Trachea (tissue), 1 donor: ENCODE data around the genes SLAIN2, LRRC66 and FIP1L1.

DNA sequence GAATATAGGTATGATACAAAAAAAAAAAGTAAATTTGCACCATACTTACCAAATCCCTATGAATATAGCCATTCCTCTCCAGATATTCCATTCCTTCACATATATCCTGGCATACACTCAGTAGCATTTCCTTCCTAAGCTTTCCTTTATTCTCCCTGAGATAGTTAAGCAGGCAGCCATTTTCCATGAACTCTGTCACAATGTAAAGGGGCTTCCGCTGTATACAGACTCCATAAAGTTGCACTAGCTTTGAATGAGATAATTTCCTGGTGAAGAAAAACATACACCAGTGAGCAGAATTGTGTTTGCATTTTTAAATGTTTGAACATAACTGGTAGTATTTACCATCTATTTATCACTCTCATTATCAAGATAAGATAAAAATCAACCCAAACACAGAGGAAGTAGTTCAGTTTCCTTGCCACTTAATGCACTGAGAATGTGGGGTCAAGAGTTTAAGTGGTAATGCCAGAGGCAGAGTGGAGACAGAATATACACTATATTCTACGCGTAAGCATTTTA, 54.1 kb downstream of the TXK start:
- PRO-cap, result no peak

GRCh38 chr4:48296425-48296763, 26.8 kb upstream of the TEC start:
- PRO-cap, result no peak

DNA sequence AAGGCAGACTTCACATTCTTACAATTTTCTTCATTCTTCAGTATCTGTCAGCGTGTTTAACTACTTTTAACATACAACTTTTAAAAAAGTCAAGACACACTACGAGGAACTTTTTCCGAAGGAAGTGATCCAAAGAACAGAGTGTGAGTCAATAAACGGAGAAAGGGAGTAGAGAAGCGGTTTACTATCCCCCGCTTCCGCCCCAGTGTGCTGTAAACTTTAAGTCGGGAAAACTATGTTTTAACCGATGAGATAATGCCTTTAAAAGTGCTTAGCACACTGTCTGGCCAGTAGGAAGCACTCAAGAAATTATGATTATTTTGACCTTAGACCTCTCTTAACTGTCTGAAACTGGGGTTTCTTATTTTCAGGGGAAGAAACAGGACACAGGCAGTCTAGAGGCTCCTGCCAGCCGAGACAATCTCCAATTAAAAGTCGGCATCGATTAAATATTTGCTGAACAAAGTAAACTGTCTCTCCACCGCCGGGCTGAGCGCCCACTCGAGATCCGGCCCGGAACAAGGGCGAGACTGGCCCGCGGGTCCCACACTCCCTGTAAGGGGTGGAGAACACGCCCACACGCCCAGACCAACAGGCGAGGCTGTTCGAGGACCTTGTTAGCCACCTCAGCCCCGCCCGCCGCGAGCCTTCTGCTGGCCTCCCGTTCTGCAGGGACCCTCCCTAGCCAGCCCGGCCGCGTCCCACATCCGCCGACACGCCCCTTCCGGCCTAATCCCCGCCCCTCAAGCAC, 563 bp upstream of the SLAIN2 start:
- PRO-cap, result unidirectional peak, minus-strand start at position 423 of the sequence; bidirectional peak, plus-strand start outside the sequence, minus-strand start at position 652 of the sequence

GRCh38 chr4:48341364-48342498, at the start of gene SLAIN2:
TSS of gene SLAIN2 (plus strand) at chr4:48341529.
- PRO-cap, result bidirectional peak, plus-strand start at chr4:48341471, minus-strand start at chr4:48341242; bidirectional peak, plus-strand start at chr4:48341968, minus-strand start at chr4:48341932

DNA sequence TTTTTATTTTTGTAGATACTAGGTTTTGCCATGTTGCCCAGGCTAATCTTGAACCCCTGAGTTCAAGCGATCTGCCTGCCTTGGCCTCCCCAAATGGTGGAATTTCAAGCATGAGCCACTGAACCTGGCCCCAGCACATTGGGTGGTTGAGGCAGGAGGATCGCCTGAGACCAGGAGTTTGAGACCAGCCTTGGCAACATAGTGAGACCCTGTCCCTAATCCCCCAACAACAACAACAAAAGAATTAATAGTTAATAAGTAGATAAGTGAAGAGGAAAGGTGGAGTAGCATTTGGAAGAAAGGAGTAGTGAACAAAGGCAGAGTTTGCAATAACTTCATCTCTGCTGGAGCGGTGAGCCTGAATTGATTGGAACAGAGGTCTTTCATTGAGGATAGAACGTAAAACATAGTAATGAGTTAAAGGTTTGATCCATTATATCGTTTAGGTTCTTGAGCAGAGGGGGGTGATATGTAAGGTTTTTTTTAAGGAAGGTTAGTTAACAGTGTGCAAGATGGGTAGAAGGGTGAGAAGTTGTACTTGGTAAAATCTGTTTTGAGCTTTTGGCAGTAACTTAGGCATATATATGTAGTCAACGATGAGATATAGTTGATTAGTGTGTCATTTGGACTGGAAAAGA, 4.8 kb downstream of the OCIAD1 start:
- PRO-cap, result no peak

GRCh38 chr4:51884667-51885547, 42.0 kb downstream of the DCUN1D4 start:
- PRO-cap, result no peak

- PRO-cap, result no peak
Observed at GRCh38 chr4:52017865-52018078, 2.4 kb downstream of the LRRC66 start.

DNA sequence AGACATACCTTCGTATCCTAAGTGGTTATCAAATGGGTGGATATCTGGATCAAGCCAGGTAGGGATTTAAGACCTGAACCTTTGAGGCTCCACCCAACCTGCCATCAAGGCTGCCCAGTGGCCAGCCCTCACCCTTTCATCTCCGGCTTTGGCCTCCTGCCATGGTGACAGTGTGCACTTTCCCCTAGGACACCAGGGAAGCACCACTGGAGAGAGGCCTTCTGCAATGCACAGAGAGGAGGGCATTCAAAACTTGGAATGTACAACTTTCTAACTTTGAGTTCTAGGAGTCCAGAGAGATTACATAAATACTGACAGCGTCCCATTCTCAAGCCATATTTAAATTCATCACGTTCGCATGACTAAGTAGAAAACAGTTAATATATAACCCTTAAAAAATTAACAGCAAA, at the start of gene LRRC66:
Gene LRRC66, minus strand, starts transcription at position 68 of the 410 bp plus-strand sequence.
- PRO-cap, result no peak

- PRO-cap, result no peak
Observed at GRCh38 chr4:52466188-52466508, 193.0 kb downstream of the USP46 start.

DNA sequence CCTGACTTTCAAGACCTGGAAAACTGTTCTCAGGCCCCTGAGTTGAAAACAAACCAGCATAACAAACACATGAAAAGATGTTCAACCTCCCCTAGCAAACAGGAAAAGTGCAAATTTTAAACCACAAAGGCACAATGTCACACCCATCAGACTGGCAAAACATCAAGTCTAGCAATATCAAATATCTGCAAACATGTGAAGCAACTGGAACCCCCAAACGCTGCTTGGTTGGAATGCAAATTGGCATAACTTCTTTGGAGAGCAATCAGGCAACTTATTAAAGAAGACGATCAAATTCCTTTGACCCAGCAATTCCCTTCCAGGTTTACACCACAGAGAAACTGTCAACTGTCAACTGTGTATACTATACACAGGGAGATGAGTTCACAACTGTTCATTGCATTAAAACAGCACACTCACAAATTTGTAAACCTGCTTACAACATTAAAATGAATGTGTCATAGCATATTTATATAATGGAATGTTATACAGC, 7.0 kb downstream of the USP46 start:
- PRO-cap, result no peak

GRCh38 chr4:52899650-52900195, 37.6 kb downstream of the RASL11B start:
- PRO-cap, result no peak

- PRO-cap, result no peak
Observed at GRCh38 chr4:52993646-52994169, 131.6 kb downstream of the RASL11B start.

DNA sequence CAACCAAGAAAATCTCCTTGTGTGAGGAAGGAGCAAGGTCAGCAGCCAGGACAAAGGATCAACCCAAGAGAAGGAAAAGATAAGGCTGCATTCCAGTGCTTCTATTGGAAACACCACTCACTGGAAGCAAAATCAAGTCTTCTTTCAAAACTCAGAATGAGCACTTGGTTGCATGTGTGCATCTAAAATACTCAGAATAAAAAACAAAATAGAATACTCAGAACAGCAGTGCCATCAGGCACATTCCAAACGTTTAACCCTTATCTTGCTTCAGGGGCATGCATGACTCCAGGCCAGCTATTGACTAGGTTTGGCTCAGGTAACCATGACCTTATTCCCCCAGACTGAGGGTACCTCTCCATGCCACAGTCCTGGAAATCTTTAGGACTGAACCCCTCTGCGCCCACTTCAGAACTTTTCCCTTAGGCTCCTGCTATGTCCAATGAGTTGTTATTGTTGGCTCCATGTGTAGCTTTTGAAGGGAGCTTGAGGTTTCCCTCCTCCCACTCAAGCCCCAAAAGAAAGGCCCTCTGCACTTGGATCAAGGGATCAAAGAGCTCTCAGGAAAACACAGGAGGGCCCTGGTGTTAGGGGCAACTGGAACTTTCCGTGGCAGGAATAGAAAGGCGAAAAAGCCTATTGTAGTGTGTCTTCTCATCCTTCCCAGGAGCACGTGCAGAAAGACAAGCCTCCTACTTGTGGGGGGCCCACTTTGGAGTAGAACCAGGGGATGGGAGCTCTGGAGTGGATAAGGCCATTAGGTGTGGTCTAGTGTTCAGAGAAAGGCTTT, 134.9 kb downstream of the RASL11B start:
- PRO-cap, result no peak

- PRO-cap, result no peak
Observed at GRCh38 chr4:53014329-53014946, 152.3 kb downstream of the RASL11B start.

- PRO-cap, result no peak
Observed at GRCh38 chr4:53015913-53016343, 153.8 kb downstream of the RASL11B start.

DNA sequence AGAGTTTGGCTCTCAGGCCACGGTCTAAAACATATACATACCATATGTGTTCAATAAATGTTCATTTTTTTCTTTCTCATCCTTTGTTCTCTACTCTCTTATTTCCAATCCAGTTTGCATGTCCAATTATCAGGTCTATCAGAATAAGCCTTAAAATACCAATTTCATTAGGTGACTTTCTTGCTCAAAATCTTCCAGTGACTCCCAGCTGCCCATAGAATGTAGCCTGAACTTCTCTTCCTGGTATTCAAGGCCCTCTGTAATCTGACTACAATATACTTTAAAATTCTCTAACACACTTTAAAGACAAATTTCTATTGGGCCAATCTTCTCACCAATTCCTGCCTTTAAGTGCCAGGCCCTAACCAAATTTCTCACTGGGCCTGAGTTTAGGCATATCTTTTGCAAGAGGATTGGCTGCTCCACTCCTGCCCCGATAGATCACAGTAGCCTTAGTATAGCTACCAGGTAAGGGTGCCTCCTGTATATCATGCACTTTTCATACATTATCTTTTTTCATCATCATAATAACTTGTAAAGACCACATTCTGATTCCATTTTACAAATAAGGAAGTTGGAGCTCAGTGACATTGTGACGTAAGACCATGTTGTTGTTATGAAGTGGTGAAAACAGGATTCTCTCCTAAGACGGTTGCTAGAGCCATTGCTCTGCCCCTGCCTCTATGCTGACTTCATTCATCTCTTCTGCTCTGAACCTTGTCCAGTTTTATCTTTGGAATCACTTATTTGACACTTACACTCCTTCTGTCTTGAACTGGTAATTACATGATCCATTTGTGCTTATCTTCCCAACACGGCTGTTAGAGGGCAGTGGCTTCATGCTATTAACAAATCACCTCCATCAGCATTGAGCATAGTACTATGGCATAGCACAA, 177.3 kb downstream of the RASL11B start:
- PRO-cap, result no peak

DNA sequence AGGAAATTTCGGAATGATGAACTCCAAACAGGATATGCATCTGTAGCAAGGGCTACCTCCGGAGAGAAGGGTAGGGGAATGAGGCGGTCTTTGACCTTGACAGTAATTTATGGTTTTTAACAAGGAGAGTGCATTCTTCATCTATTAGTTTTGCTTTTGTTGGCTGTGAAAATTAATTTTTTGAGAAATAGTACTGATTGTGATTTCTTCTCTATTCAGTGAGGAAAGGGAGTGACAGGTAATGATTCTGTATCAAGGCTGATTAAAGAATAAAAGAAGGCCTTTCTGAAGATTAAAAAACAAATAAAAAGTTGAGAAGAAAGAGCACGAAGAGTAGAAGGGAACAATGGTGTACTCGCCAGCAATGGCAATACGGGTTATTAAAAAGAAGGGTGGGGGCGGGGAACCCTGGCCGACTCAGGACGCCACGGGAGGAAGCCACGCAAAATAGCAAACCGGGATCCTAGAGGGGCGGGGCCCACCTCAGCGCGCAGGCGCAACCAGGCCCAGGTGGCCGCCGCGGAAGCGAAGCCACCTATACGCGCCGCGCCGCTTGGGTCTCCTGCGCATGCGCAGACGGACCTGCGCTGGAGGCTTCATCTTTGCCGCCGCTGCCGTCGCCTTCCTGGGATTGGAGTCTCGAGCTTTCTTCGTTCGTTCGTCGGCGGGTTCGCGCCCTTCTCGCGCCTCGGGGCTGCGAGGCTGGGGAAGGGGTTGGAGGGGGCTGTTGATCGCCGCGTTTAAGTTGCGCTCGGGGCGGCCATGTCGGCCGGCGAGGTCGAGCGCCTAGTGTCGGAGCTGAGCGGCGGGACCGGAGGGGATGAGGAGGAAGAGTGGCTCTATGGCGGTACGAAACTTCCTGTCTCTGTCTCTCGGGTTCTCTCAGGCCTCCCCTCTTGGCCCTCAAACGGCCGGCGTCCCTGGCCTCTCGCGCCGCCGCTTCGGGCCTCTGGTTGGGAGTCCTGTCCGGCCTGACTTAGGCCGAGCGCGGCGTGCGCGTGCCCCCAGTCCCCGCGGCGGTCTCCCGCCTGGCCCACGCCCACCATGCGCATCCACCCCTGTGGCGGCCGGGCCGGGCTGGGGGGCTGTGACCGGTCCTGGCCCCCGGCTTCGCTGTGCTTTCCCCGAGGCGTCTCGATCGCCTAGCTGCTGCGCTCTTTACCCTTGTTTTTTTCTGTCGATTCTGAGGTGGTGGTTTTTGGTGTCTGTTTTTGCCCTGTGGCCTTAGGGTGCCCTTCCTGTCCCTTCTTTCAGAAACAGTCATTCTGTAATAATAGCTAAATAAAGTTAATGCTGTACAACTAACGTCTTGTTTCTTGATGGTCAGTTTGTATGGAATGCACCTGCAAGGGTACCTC, at the start of gene FIP1L1:
Gene FIP1L1, plus strand, starts transcription at position 565 of the 1,358 bp plus-strand sequence.
- PRO-cap, result bidirectional peak, plus-strand start at position 567 of the sequence, minus-strand start at position 419 of the sequence; unidirectional peak, plus-strand start at position 567 of the sequence

GRCh38 chr4:53507393-53508436, 83.6 kb downstream of the LNX1 start:
- PRO-cap, result no peak

GRCh38 chr4:53591999-53592553, 790 bp upstream of the LNX1 start:
- PRO-cap, result no peak

- PRO-cap, result no peak
Observed at GRCh38 chr4:53929923-53930463, 134.4 kb downstream of the CHIC2 start.